Amniotic epithelial cell (primary cell): ENCODE measurements around the gene UBA5.

DNA sequence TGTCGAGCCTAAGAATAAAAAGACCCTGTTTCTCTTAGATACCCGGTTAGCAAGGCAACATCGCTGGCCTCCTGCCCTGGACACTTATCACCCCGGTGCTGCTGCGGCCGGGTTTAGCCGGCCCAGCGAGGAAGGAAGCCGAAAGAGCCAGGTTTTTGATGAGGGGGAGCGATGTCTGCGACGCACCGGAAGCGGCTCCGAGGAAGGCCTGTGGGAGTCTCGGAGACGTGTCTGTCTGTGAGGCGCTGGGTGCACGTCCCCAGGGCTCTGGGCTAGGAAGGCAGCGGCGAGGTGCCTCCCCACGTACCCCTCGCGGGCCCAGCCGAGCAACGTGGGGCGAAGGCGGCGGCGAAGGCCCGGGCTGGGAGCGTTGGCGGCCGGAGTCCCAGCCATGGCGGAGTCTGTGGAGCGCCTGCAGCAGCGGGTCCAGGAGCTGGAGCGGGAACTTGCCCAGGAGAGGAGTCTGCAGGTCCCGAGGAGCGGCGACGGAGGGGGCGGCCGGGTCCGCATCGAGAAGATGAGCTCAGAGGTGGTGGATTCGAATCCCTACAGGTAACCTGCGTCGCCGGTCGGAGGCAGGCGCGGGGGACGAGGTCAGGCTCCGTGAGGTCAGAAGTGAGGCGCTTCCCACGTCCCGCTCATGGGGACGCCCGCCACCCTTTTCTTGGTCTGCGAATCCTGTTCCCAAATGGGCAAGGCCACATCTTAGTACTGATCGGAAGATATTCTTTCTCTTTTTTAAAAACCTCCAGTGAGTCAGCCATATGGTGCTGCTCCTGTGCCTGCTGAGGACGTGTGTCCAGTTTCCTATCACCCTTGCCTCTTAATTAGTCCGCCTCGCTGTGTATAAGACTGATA lies at the start of gene UBA5:
TSS of gene UBA5 (plus strand) at position 183 of the 858 bp plus-strand sequence.
- RRBS: 2% methylated on average over 17 of the region's 65 CpGs

DNA sequence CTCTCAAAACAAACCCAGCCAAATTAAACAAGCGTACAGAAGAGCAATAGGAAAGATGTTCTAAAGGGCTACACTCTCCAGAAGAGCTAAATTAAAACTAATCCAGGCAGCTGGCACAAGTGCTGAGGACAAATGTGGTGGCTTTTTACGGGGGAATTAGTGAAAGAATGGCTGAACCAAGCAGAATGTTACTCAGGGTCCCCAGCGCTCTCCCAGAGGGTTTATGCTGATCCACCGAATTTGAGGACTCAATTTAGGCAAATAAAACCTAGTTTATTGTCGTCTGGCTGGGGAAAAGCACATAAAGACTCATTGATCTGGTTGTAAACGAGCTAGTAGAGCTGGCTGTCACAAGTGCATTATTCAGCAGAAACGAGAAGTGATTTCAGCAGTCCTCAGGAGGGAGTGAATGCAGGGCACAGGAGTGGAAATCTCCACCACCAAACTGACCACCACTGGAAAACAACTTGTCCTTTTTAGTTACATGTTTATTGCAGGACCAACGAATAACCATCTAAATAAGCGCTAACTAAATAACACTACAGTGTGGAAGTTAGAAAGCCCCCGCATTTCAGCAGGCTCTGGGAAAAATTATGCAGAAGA lies 13.6 kb downstream of the BFSP2 start:
- RRBS: no CpG with 5 or more reads among the region's 10 CpGs

- RRBS: no CpG with 5 or more reads among the region's 2 CpGs
Measured at GRCh38 chr3:133576268-133576732, 2.8 kb downstream of the CDV3 start.

DNA sequence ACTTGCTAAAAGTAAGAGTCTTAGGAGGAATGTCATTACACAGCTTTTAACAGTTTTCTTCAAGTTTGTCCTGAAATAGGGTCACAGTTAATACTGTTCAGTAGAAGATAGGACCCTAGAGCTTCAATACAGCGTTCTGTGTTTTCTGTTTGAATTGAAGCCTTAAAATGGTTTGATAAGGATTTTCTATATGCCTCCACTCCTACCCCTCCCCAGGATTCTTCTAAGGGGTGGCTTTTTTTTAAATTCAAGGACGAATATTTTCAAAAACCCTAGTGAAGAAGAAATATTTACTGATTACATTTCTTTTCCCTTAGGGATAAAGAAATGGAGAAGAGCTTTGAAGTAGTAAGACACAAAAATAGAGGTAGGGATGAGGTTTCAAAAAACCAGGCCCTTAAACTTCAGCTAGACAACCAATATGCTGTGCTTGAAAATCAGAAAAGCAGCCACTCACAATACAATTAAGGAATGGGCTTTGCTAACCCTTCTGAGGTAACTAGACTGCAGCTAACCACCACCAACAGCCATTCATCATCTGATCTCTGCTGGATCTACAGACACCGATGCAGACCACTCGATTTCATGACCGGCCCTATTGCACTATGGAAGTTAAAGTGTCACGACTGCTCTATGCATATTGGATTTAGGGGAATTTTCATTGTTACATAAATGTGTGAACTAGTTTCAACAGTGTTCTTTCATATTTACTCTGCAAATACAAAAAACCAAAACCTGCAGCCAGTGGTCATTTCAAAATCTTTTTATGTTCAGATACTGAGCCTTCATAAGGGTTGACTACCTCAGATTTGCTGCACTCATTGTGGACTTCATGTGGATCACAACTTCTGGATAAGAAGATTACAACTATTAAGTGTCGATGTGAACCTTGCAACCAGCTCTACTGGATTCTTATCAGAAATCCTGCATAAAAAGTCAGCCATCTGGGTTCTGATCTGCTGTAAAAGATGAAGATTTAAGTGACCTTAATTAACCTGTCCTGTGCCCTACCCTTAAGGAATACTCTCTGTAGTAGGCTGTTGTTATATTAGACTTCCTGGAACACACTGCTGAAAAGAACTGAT lies 14.4 kb downstream of the CDV3 start:
- RRBS: no CpG with 5 or more reads among the region's 7 CpGs

DNA sequence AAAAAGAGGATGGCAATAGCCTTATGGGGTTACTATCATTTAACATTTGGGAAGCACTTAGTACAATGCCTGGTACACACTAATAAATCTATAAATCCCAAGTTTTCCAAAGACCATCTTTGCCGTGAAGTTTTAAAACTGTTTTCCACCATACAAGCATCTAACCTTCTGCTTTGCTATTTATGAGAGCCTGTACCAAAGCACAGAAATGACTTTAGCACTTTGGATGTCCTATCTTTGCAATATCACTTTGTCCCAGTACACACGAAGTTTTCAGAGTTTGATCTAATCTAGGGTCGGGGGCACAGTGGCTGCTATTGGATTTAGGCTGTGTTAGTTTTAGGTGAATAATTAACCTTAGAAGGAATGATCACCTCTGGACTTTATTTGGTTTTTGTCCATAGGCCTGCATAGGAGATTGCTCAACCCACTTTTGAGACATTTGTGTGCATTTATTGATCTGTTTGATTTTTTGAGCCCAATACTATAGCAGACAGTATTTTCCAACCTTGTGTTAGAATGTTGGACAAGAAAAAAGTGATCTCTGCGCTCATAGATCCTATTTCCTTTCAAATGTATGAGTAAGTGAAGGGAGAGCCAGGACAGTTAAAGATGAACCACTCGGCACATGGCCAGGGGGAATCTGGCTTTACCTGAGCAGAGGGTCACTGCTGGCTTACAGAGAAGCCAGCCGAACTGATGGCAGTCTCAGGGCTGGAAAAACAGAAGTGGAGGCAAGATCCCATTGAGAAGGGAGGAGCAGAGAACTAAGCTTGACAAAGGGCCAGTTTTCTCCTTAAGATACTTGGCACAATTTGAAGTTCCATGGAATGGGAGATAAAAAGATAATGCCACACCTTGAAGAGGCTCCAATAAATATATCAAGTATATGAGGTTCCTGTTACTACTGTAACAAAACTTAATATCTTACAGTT lies 8.8 kb upstream of the TOPBP1 start:
- RRBS: no CpG with 5 or more reads among the region's 6 CpGs

DNA sequence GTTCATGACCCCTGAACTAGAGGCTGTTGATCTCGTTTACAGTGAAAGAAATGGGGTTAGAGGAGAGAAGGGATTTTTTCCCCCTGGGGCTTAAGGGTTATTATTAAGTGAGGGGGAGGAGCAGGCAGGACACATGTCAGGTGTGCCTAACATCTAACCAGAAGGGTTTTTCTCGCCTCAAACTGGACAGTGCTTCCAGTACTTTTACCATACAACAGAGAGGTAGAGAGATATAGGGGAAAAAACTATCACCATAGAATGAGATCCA lies 14.1 kb upstream of the TOPBP1 start:
- RRBS: no CpG with 5 or more reads among the region's 2 CpGs

DNA sequence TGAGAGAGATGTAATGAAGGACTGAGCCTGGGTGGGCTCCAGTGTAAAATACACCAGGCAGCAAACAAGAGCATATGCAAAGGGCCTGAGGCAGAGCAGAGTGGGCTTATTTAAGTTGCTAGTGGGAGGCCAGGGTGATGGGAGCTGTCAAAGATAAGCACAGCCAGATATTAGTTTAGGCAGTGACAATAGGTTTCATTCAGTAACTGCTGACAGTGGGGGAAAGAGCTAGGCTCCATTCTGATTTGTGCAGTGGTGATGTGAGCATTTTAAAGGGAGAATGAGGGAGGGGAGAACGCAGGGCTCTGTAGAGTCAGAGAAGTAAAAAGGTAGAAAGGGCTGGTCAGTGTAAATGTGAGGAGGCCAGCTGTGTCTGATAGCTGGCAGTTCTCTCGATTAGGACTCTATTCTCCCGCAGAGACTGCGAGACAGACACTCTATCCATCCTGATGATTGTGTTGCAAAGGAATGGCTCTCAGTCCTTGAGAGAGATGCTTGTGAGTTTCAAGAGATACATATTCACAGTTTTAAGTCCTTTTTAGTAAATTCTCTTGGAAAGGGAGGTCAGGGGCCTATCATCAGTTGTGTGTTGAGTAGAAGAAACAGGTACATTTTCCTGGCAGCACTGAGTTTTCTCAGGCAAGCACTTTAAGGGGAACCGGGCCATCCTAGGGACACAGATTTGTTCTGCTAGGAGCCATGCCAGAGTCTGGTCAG lies 3.6 kb downstream of the TF start:
- RRBS: no CpG with 5 or more reads among the region's 5 CpGs

DNA sequence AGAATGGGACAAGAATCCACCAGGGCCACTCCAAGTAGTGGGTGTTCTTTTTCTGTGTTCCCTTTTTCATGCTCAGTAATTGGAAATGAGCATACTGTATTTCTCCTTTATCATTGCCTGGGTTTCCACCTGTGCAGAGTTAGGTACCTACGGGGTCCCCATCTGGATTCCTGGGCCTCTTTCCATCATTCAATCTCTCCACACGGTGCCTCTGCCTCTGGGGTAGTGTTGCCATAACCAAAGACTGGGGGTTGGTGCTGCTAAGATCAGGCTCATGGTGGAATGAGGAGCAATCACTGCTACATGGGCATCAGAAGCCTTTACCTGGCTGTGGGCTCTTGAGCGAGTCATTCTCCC lies 10.1 kb downstream of the TF start:
- RRBS: no CpG with 5 or more reads among the region's 3 CpGs

GRCh38 chr3:133760911-133761389 lies 14.8 kb downstream of the TF start:
- RRBS: no CpG with 5 or more reads among the region's 2 CpGs

DNA sequence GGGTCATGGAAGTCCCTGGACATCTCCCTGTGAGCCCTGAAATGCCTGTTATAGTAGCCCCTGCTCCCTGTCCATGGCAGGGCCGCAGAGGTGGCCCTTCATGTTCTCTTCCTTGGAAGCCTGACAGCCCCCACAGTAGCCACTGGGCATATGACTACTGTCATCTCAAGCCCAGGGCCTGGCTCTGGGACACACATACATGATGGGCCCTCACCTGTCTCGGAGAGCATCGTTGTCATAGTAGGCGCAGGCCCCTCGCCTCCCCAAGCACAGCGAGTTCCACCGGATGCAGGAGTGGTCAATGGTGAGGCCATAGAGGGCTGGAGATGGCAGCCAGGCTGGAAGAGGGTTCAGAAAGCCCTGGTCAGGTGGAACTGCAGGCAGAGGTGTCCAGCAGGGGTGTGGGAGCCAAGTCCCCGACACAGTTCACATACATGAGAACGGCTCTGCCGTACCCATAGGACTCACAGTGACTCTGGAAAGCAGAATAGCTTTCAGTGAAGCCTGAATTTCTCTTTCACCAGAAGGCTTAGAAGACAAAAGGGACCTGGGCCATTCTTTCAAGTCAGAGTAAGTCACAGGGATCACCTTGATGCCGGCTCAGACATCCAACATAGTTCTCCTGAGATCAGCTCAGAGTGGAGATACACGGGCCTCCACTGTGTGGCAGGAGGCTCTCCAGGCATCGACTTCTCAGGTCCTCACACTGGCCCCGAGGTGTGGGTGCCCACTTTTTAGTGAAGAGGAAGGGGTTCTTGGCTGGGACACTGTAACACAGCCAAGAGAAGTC lies 40.1 kb upstream of the RAB6B start:
- RRBS: no CpG with 5 or more reads among the region's 14 CpGs

- RRBS: no CpG with 5 or more reads among the region's 20 CpGs
Measured at GRCh38 chr3:134028382-134029197, 1.1 kb downstream of the SLCO2A1 start.

DNA sequence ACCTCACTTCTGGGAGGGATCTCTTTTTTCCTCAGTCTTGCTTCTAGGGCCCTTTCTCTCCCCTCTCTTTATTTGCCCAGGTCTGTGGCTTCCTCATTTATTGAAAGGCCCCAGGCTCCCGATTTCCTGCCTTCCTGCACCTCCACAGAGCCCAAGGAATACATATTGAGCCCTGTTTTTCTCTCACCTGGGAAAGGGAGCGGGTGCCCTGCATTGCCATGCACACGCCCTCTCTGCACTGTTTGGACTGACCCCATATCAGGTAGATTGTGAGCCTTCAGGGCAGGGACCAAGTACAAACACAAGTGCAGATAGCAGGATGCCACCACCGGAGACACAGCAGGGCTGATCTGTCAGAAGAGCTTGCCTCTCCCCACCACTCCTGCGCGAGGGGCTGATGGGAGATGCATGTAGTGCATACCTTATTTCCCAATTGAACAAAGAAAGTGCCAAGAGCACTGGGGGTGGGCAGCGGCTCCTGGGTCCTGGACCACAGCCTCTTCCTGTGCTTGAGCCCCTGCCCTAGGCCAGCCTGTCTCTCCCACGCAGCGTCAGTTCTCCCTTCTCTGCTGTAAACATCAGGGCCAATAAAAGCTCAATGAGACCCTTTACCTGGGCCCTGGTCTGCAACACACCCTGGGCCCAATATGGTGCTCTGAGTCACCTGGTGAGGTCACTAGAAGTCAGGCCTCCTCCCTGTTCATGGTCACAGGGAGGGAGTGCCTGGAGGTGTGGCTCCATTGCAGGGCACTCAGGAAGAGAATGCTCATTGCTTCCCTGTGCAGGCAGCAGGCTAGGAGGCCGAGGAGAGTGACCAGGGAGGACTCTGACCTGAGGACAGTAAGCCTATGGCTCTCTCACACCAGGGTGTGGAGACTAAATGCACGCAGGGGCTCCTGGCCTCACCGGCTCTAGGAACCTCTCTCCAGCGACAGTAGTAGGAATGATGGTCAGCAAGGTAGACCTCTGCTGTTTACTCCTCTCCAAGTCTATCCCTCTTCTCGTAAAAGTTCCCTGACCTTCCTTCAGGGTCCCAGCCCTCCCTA lies 9.2 kb upstream of the SLCO2A1 start:
- RRBS: no CpG with 5 or more reads among the region's 14 CpGs

GRCh38 chr3:134328103-134328563 lies 46.1 kb downstream of the AMOTL2 start:
- RRBS: no CpG with 5 or more reads among the region's 6 CpGs

- RRBS: no CpG with 5 or more reads among the region's 3 CpGs
Measured at GRCh38 chr3:134334727-134335368, 39.4 kb downstream of the AMOTL2 start.

DNA sequence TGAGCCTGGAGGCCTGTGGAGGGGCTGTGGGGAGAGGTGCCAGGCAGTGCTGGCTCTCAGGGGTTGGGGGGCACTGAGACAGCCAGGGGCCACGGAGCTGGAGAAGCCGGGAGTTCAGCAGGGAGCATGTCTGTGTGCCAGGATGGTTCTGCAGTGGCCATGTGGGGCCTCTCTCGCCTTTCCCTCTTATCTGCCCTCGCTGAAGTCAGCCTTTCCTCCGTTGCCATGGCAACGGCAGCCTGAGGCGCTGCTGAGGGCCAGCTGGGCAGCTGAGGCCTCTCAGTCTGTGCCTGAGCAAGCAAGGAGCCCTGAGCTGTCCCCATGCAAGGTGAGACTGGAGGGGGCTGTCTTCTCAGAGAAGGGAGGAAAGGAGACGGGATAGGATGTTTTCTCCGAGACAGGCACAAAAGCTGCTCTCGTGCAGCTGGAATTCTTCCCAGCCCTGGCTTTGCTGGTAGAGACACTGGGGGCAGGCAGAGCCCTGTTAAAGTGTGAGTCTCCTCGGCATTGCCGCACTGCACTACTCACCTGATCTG lies 48.7 kb downstream of the KY start:
- RRBS: no CpG with 5 or more reads among the region's 12 CpGs

DNA sequence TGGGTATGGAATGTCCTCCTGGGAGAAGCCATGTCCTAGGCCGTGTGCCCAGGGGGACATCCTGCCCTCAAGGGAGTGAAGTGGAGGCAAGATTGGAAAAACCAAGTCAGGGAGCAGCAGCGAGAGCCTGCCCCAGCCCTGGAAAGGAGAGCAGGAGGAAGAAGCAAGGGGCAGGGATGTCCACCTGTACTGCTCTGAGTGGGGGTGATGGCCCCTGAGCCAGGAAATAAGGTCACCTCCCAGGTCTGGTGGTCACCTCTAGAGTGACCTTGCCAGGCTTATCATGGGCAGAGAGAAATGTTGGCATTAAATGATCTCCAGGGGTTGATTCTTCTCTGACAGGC lies 37.6 kb downstream of the KY start:
- RRBS: no CpG with 5 or more reads among the region's 2 CpGs

GRCh38 chr3:134798190-134798701 lies 3.2 kb downstream of the EPHB1 start:
- RRBS: no CpG with 5 or more reads among the region's 5 CpGs

- RRBS: no CpG with 5 or more reads among the region's 10 CpGs
Measured at GRCh38 chr3:134809781-134810890, 15.1 kb downstream of the EPHB1 start.

DNA sequence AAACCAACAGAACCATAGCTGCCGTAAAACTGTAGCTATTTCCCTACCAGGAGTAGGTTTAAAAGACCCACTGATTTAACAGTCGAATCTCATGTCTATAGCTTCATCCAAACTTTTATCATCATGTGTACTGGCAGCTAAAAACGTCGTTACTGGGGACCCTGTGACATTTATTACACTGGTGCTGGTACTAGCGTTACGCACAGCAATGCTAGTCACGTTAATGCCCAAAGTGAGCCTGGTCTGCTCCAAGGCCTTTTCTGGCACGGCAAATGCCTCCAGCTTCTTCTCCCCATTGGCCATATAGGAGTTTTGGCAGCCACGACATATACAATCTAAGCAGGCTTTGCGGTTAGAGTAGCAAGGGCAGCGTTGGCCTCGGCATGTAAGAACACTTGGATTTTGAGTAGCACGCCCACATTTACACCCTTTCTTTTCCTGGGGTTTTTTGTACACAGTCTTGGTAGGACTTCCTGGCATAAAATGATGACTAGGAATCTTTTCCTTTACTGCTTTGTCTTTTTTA lies 45.0 kb downstream of the MSL2 start:
- RRBS: no CpG with 5 or more reads among the region's 13 CpGs